Peripheral blood mononuclear cell (primary cell): ENCODE results near the gene RPS10.

DNA sequence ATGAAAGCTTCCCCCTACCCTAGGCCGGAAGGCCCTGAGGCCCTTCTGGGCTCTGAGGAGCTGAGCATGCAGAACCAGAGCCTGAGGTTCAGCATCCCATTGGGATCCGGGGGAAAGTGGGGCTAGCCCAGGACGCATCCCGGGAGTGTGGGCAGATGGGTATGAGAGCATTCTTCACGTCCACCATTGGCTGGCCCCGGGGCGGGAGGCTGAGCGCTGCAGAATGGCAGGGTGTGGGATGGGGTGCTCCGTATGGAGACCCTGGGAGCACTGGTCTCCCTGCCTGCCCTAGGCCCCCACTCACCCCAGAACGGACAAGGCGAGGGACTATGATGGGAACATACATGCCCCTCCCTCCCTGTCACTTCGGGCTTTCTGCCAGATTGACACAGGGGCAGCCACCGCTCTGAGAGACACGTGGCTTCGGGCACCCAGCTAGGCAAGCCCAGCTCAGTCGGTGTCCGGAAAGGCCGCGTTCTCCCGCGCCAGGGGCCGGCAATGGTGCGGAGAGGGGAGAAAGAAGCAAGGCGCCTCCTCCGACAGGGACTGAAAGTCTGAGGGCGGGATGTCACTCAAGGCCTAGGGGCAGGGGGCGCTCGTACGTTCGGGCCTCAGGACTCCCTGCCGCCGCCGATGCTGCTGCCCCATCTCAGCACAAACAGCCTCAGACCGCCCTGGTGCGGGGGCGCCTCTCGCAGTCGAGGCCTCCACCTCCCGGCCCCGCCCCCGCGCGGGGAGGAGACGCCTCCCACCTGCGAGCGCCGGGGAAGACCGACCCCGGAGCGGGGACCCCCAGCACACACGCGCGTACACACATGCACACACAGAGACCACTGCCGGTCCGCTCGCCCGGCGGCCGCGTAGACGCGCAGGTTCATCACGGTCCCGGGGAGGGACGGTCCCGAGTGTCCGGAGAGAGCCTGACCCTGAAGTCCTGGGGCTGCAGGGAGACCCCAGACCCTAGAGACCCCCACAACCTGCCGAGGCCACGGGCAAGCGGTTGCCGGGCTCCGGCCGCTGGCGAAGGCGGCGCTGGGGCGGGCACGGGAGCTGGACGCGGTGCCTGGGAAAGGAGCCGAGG, 2.0 kb downstream of the GRM4 start:
- PRO-cap, 8 experiments, result no peak in any of the 8 experiments

GRCh38 chr6:34202323-34202731, 34.3 kb upstream of the HMGA1 start:
- PRO-cap, 8 experiments, result peak in 6 of 8 experiments; most common minus-strand start chr6:34202439 (in 4)

DNA sequence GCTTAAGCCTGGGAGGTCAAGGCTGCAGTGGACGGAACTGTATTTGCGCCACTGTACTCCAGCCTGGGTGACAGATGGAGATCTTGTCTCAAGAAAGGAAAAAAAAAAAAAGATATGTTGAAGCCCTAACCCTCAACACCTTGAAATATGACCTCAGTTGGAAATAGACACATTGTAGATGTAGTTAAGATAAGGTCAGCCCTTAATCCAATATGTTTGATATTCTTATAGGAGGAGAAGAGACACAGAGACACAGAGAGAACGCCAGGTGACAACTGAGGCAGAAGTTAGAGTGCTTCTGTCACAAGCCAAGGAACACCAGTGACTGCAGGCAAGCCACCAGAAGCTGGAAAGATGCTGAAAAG, 18.4 kb upstream of the HMGA1 start:
- PRO-cap, 8 experiments, result no peak in any of the 8 experiments

DNA sequence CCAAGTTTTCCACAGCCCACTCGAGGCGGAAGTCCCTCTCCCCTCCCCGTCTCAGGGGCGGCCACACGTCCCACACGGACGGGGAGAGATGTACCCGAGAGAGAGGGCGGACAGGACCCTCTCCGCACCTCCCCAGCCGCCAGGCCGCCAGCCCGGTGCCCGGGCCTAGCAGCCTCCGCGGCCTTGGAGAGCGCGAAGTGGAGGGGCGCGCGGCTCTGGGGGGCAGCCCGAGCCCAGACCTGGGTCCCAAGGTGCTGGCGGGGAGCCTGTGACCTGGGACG, 2.0 kb upstream of the HMGA1 start:
- PRO-cap, 8 experiments, result no peak in any of the 8 experiments

DNA sequence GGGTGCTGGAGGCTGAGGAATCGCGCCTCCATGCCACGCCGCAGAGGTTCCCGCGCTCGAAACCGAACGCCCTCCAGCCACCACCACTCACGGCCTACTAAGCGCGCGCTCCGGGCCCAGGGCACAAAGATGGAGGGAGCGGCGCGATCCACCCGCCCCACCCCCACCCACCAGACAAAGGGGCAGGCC, 1.7 kb upstream of the HMGA1 start:
- PRO-cap, 8 experiments, result peak in 3 of 8 experiments; most common minus-strand start position 52 of the sequence (in 1)

DNA sequence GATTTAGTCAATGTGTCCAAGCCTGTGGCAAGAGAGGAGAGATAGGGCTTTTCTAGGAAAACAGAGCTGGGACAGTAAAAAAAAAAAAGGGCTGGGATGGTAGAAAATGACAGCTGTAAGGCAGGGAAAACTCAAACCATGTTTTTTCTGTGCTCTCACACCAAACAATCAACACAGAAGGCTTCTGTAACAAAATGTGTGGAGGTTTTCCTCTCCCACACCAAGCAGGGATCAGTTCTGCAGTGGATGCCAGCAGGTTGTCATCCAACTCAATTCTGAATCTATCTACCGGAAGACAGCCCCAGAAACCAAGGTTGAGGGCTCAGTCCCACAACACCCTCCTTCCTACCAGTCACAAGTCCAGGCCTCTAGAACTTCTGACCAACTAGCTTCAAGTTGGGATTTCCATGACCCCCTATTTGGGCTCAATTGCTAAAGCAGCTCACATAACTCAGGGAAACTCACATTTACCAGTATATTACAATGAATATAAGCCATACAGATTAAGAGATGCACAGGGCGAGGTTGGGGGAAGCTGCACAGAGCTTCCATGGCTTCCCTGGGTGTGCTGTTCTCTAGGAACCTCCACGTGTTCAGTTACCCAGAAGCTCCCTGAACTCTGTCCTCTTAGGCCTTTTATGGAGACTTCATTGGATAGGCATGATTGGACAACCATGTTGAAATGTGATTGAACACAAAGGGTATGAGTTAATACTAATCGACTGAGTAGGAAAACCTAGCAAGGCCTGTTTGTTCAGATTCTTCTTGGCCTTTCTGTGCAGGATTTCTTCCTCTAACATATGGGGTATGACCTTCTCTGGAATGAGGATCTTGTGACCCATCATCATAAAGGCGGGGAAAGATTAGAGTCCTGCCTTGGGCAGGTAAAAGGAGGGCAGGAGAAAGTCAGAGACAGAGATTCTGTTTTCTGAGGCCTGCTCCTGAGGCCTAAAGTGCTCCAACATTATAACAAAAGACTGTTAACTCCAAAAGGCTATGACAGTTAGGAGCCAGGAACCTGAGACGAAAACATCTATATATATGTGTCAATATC, 70.5 kb upstream of the SMIM29 start:
- PRO-cap, 8 experiments, result no peak in any of the 8 experiments

DNA sequence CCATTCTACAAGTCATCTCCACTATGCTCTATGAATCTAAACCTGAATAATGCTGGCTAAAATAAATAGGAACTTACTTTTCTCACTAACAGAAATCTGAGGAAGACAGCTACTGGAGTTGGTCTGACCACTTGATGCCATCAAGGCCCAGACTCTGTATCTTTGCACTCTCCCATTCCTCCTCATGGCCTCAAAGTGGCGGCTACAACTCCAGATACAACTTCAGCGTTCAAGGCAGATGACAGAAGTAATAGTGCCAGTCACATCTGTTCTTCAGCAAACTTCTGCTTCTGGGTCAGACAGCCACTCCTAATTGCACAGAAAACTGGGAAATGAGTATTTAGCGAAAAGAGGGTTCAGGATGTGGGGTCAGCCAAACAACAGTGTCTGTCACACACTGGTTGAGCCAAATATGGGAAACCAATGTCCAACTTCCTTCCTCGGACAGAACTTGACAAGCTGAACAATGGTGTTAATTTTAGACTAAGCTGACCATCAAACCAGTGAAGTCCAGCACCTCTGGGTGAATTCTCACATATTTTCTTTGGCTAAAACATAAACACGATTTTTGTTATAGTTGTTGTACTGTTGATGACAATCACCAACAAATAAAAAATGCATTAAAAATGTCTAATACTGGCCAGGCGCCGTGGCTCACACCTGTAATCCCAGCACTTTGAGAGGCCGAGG, 22.1 kb downstream of the NUDT3 start:
- PRO-cap, 8 experiments, result peak in 1 of 8 experiments; most common plus-strand start position 349 of the sequence (in 1); most common minus-strand start position 249 of the sequence (in 1)

DNA sequence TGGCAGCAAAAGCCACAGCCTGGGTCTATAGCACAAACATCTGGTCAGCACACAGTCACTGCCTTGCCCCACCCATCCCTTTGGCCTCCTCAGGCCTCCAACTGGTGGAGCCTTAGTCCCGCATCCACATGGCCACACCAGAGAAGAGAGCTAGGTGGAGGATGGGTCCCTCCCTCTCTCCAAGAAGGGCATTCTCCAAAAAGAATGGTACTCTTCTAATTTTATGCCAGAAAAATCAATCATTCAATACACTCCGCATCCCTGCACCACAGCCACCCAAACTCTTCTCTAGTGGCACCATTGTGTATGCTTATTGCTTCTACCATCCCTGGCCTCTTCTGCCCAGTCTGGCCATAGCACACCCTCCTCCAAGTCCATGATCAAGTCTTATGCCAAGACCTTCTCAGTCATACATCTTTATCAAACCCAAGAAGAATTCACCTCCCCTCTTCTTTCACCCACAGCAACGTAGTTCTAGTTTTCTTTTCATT, 13.8 kb downstream of the NUDT3 start:
- PRO-cap, 8 experiments, result peak in 2 of 8 experiments; most common minus-strand start position 282 of the sequence (in 1)

GRCh38 chr6:34390409-34391470, 1.7 kb downstream of the NUDT3 start:
- PRO-cap, 8 experiments, result peak in 1 of 8 experiments; most common plus-strand start chr6:34391209 (in 1); most common minus-strand start chr6:34391176 (in 1)

- PRO-cap, 8 experiments, result no peak in any of the 8 experiments
These were observed 1.2 kb upstream of the NUDT3 start for GRCh38 chr6:34393577-34394076.

- PRO-cap, 8 experiments, result no peak in any of the 8 experiments
These were observed 13.8 kb downstream of the RPS10 start for GRCh38 chr6:34412010-34412469.

GRCh38 chr6:34425943-34426321, at the start of gene RPS10:
Gene RPS10 (minus strand): TSS chr6:34426069.
- PRO-cap, 8 experiments, result peak in 8 of 8 experiments; most common plus-strand start chr6:34426165 (in 2); most common minus-strand start chr6:34426067 (in 7)

- PRO-cap, 8 experiments, result no peak in any of the 8 experiments
These were observed 24.1 kb downstream of the SPDEF start for GRCh38 chr6:34531868-34532538.

- PRO-cap, 8 experiments, result no peak in any of the 8 experiments
These were observed 45.0 kb upstream of the SPDEF start for GRCh38 chr6:34601048-34601650.

DNA sequence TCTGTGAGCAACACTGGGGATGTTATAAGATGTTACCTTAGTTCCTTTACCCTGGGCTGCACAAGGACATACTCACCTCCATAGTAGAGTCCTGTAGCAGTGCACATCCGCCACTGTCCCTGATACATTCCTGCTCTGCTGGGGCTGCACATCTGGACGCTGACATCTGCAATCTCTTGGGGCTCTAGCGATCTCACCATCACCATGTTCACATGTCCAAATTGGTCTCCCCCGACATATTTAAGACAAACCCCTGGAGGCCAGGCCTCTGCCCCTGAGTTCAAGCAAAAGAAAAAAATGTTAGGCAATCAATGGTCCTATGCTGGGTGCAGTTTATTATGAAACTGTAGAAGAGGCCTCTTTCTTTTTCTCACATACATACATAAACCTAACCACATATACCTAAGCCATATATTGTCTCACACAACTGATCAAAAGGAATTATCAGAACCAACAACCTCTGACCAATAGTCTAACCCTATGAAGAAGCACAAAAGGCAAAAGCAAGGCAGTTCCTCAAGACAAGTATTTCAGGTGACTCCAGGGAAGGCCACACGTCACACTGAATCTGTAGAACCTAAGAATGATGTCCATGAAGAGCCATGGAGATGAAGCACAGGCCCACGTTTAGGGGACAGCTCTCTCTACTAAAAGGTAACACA, 49.9 kb downstream of the ILRUN start:
- PRO-cap, 8 experiments, result no peak in any of the 8 experiments

DNA sequence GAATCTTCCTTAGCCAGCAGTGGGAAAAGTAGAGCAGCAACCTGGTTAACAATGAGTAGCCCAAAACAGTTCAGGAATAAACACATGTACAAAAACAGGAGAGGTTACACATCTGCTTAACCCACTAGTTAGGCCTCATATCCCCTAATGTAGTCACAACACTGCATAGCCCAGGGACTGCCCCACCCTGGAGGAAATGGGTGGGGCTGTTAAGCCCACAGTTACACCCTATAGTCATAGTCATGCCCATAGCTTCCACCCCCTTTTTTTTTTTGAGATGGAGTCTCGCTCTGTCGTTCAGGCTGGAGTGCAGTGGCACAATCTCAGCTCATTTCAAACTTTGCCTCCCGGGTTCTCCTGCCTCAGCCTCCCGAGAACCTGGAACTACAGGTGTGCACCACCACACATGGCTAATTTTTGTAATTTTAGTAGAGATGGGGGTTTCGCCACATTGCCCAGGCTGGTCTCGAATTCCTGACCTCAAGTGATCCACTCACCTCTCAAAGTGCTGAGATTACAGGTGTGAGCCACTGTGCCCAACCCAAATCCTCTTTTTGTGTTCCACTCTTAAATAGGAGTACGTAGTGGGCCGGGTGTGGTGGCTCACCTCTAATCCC, 24.6 kb downstream of the ILRUN start:
- PRO-cap, 8 experiments, result peak in 8 of 8 experiments; most common plus-strand start position 275 of the sequence (in 4); most common minus-strand start position 149 of the sequence (in 6)

- PRO-cap, 8 experiments, result no peak in any of the 8 experiments
These were observed 21.8 kb downstream of the ILRUN start for GRCh38 chr6:34674535-34675428.

DNA sequence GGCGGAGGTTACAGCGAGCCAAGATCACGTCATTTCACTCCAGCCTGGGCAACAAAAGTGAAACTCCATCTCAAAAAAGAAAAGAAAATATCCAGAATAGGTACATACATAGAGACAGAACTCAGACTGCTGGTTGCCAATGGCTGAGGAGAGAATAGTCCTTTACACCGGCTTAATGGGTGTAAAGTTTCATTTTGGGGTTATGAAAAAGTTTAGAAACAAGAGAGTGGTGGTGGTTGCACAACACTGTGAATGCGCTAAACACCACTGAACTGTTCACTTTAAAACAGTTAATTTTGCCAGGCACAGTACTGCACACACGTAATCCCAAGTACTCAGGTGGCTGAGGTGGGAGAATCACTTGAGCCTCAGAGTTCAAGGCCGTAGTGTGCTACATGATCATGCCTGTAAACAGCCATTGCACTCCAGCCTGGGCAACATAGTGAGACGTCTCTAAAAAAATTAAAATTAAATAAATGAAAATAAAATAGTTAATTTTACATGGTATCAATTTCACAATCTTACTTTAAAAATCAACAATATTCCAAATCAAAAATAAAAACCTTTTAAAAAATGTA, 7.6 kb downstream of the ILRUN start:
- PRO-cap, 8 experiments, result no peak in any of the 8 experiments

- PRO-cap, 8 experiments, result no peak in any of the 8 experiments
These were observed 1.4 kb downstream of the ILRUN start for GRCh38 chr6:34695194-34695598.

- PRO-cap, 8 experiments, result no peak in any of the 8 experiments
These were observed 5.5 kb downstream of the SNRPC start for GRCh38 chr6:34762700-34763224.